Colon Carcinoma Metastatic in the Lung (tissue), 2 donors: ENCODE data around the genes NUPR2, ZNF722 and ZNF680.

- PRO-cap, 2 experiments: no peak in any of the 2 experiments
These were observed 994 bp downstream of the CCT6A start for GRCh38 chr7:56052453-56053065.

- PRO-cap, 2 experiments: no peak in any of the 2 experiments
These were observed 10.1 kb downstream of the SUMF2 start for GRCh38 chr7:56074041-56074712.

DNA sequence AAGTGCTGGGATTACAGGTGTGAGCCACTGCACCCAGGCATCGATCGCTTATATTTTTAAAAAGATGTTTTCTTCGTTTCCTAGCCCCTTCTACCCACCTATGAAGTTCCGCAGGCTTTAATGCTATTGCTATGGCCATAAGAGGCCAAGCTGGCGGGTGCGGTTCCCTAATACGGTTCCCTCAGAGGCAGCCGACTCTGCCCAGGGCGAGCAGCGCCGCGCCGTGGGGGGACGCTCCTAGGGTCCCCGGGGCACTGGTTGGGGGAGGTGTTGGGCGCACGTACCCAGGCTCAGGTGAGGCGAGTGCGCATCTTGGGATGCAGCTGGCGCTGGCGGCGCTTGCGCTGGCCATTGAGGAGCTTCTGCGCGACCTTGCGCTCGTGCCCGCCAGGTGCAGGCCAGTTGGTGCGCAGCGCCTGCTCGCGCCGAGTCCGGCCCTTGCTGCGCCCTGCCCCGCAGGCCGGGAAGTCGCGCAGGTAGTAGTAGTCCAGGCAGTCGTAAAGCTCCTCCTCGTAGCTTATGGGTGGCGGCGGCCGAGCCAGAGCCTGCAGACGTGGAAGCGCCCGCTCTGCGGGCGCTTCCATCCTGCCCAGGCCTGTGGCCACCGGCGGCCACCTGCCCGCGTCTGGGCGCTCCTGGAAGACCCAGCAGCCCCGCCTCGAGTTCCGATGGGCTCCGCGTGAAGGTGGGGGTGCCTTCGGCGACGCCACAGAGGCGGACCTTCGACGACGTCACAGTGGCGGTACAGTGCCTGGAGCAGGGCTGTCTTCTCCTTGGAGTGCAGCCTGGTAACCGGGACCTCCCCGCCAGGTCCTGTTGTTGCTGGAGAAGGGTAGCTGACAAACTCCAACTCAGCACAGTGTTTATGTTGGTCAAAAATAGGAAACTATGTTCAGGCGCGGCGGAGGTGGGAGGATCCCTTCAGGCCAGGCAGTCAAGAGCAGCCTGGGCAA, at the start of gene NUPR2:
NUPR2 (minus strand) TSS at position 687 of the 953 bp plus-strand sequence.
- PRO-cap, 2 experiments: no peak in any of the 2 experiments

- PRO-cap, 2 experiments: no peak in any of the 2 experiments
These were observed 105.6 kb upstream of the ZNF716 start for GRCh38 chr7:57344417-57344756.

DNA sequence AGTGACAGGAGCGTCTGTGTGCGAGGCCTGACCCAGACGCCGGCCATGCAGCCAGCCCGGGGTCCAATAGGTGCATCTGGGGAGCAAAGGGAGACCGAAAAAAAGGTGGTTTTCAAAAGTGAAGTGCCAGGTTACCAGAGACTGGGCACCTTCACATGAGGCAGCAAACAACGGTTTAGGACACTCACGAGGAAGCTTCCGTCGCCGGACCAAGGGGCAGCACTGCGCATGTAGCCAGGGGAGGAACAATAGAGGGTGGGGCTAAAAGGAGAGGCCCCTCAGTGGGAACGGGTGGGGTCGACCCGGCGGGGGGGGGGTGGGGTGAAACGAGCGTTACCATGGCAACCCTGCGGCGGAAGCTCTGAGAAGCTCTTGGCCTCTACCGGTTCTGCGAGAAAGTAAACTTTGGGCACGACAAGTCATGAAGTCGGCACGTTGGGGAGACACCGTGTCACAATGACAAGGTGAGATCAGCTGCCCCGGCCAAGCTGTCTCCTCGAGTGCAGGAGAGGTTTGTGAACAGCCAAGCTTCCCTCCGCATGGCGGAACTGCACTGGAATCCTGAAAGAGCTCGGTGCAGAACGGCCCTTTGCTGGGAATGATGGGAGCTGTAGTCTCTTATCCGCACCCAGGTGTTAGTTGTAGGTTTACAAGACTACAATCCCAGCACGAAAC, 73.0 kb upstream of the ZNF722 start:
- PRO-cap, 2 experiments: peak in 1 of 2 experiments; most common plus-strand start position 248 of the sequence (in 1); most common minus-strand start position 224 of the sequence (in 1)

DNA sequence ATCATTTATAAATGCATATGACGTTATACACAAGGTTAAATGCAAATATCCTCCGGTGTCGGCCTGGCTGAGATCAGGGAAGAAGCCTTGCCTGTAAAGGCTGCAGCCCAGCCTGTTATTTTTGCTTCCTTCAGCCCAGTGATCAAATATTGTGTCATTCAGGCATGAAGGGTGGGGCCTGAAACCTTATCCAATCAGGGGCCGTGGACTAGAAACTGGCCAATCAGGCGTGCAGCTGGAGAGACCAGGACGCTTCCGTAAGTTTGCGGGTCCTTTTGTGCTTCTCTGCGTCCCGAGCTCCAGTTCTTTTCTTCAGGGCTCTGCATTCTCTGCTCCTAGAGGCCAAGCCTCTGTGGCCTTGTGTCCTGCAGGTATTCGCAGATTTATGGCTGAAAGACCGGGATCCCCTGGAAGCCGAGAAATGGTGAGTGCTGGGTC, at the start of gene ZNF722:
ZNF722 (plus strand) TSS at position 273 of the 438 bp plus-strand sequence.
- PRO-cap, 2 experiments: no peak in any of the 2 experiments

DNA sequence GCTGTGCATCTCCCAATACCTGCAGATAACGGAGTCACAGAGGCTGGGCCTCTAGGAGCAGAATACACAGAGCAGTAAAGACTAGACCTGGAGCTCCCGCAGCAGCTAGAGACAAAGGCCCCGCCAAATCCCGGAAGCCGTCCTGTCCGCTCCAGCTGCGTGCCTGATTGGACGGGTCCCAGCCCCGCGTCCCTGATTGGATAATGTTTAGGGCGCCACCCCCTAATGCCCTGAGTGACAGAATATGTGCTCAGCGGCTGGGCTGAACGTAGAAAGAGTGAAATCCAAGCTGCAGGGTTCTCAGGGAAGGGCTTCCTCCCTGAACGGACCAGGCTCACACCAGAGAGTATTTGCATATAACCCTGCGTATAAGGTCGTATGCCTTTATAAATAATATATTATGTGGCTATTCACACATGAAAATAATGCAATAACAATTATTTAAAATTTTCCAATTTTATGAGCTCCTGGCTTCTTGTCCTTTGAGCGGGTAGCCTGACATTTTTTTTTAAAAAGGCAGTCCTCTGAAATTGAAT, at the start of gene ZNF680:
ZNF680 (minus strand) TSS at position 113 of the 536 bp plus-strand sequence.
- PRO-cap, 2 experiments: peak in 2 of 2 experiments; most common plus-strand start position 294 of the sequence (in 2); most common minus-strand start position 113 of the sequence (in 1)

DNA sequence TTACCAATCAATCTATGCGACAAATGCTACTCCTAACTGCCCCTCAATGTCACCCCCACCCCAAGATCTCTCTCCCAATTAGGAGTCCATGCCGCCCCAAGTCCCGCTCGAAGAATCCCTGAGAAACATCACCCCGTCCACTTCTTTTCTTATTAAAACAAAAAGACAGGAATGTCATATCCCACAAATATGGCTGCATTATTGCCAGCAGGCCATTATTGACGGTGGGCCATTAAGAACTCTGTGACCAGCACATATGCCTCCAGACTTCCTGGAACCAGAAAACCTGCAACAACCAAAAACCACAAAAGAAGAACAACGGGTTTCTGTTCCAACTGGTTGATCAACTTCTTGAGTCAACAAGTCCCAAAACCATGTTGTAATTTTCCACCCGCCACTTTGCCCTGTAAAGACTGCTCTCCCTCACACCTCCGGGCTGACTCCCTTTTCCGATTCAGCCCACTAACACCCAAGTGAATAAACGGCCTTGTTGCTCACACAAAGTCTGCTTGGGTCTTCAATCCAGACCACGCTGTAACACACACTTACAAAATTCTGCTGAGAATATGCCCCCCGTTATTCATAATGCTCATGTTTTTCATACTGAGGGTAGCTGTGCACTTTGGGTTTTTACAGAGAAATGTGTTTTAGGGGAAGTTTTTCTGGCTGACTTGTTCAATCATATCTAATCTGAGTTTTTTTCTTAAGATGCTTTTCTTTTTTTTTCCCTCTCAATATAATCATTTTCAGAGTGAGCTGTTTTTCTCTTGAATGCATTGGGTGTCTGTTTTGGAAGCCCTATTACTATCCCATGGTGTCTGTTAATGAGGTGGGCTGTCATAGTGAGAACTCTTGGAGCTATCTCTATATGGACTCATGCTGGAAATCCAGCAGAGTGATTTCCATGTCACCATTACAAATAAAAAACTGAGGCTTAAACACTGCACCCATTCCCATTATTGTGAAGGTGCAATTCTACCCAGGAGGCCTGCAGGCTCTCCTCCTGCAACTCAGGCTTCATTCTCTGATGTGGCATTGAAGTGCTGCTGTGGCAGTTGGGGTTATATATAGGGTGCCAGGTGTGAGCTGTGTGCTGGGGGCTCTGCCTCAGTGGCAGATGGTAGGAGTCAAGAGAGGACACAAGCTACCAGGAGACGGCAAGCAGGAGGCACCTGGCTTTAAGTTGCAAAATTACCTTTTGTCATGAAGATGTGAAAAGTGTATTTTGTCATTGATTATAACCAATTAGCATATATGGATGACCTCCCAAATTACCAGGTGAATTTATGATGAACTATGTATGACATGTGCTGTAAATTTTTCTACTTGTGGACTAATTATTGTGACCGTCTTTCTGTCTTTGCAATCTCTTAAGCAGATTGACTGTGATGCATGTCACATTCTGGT, 21.0 kb downstream of the ZNF107 start:
- PRO-cap, 2 experiments: no peak in any of the 2 experiments

DNA sequence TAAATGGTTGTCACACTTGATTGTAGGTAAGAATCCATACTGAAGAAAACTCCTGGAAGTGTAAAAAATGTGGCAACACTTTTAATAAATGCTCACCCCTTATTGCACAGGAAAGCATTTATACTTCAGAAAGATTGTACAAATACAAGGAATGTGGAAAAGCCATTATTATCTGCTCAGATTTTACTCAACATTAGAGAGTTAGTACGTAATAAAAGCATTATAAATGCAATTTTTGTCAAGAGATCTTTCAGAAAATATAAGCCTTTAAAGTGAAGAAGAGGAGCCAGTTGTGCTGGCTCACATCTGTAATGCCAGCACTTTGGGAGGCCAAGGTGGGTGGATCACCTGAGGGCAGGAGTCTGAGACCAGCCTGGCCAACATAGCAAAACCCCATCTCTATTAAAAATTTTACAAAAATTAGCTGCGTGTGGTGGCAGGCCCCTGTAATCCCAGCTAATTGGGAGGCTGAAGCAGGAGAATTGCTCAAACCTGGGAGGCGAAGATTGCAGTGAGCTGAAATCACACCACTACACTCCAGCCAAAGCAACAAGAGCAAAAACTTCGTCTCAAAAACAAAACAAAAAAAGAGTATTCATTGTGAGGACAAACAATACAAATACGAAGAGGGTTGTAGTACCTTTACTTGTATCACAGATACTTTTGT, 43.8 kb downstream of the ZNF107 start:
- PRO-cap, 2 experiments: no peak in any of the 2 experiments

DNA sequence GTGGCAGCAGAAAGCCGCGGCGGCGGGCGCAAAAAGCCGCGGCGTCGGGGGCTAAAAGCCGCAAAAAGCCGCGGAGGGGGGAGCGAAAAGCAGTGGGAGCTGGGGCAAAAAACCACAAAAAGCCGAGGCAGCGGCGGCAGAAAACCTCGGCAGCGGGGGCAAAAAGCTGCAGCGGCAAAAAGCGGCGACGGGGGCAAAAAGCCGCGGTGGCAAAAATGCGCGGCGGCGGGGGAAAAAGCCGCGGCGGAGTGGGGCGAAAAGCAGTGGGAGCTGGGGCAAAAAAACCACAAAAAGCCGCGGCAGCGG, 135.6 kb downstream of the ZNF92 start:
- PRO-cap, 2 experiments: no peak in any of the 2 experiments

DNA sequence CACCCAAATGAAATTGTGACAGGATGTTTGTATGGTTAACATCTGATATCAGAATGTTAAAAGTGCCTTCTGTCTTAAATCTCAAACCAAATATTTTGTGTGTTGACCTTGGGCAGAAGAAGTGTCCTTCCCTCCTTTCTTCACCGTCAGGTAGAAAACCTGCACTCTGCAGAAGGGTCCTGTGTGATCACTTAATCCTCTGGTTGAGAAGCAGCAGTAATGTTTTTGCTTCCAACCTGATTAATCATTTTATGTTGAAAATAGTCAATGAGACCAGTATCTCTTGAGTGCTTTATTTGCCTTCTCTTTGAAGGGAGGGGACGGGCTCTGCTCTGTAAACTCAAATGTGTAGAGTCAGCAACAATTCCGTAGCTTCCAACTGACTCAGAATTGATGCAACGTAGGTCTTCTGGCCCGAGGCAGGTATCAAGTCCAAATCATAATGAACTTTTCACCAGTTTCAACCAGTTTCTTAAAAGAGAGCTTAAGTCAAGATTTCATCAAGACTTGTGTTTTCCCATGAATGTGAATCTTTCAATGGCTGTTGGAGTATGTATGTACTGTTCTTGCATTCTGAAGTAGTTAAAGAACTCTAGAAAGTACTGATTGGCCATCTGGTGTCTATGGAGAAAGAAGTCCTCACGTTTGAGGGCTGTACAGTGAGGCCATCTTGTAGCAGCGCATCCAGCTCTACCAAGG, 26.3 kb downstream of the GUSB start:
- PRO-cap, 2 experiments: no peak in any of the 2 experiments

DNA sequence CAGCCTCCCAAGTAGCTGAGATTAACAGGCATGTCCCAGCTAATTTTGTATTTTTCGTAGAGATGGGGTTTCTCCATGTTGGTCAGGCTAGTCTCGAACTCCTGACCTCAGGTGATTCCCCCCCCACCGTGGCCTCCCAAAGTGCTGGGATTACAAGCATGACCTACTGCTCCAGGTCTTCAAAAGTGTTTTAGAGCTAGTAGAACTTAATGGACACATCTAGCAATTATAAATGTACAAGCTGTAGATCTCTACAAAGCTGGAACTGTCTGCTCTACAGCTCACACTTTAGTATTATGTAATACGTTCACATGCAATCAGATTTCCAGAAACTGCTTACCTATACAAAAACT, 39.4 kb upstream of the ASL start:
- PRO-cap, 2 experiments: no peak in any of the 2 experiments

- PRO-cap, 2 experiments: peak in 2 of 2 experiments; most common plus-strand start chr7:66044552 (in 1); most common minus-strand start chr7:66044404 (in 2)
These were observed 31.4 kb upstream of the ASL start for GRCh38 chr7:66044186-66044684.

GRCh38 chr7:66076232-66076766, 680 bp downstream of the ASL start:
- PRO-cap, 2 experiments: no peak in any of the 2 experiments

GRCh38 chr7:66580375-66580819, 48.3 kb upstream of the KCTD7 start:
- PRO-cap, 2 experiments: no peak in any of the 2 experiments

GRCh38 chr7:66681542-66682326, 53.1 kb downstream of the KCTD7 start:
- PRO-cap, 2 experiments: peak in 2 of 2 experiments; most common plus-strand start chr7:66682166 (in 2); most common minus-strand start chr7:66682019 (in 2)

DNA sequence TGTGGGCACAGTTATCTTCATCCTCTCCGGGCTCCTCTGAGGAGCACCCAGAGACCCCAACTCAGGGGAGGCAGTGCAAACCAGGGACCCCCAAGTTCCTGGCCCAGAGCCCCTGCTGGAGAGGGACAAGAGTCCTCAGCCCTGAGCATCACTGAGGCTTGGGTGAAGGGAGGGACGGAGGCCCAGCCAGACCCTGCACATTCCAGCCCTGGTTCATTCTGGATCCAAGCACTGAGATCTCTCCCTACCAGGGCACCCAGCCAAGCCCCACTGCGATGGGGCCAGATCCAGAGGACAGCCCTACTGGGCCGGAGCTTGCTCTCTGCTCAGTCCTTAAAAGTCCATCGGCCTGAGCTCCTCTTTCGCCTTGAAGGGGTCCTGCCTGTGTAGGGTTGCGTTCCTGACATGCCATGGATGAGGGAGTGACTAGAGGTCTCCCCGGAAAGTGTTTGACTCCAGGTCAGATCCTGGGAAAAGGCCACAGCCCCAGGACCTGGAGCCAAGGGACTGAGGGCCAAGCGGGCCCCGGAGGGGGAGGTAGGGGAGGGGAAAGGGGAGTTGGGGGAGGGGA, 40.5 kb upstream of the RABGEF1 start:
- PRO-cap, 2 experiments: no peak in any of the 2 experiments

DNA sequence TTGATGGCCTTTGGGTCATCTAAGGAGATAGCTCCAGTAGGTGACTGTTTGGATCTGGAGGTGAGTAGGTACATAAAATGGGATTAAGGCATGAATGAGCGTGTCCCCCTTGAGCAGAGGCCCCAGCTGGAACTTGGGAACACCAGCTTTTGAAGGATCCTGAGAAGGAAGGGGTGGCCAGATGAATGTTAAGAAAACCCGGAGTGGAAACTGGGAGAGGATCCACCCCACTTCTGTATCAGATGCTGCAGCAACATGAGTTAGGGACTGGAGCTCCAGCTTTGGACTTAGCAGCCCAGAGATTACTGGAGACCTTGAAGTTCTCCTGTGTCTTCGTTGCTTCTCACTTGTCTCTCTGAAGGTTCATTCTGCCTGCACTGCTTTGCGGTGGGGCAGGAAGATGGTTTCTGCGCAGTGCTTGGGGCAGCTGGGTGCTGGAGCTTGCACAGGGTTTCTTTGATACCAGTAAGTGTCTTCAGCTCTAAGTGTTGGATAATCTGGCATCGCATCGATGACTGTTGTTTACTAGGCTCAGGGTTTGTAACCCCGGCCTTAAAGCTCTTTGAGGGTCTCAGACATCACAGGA, 9.3 kb downstream of the TMEM248 start:
- PRO-cap, 2 experiments: no peak in any of the 2 experiments

DNA sequence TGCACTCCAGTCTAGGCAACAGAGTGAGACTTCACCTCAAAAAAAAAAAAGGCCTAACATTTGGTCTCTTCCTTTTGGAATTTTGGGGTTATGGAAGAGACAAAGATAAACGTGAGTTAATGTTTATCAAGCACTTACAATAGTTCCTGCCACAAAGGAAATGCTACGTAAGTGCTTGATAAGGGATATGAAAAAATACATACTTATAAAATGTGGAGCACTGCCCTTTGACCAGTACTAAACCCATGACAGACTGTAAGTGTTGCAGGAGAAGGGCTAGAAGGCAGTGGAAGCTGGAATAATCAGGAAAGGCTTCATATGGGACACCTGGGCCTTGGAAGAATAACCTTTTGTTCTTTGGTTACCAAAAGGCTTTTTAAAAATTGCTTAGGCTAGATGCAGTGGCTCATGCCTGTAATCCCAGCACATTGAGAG, 25.5 kb downstream of the TMEM248 start:
- PRO-cap, 2 experiments: peak in 2 of 2 experiments; most common plus-strand start position 286 of the sequence (in 2)

- PRO-cap, 2 experiments: no peak in any of the 2 experiments
These were observed 31.2 kb downstream of the TMEM248 start for GRCh38 chr7:66952130-66952809.